Vein endothelial cell (primary cell): ENCODE measurements around the genes OIP5, TMEM62 and CATSPER2.

GRCh38 chr15:41116908-41117211 lies 780 bp upstream of the INO80 start:
- CAGE, long polyA plus RNA = no peak

DNA sequence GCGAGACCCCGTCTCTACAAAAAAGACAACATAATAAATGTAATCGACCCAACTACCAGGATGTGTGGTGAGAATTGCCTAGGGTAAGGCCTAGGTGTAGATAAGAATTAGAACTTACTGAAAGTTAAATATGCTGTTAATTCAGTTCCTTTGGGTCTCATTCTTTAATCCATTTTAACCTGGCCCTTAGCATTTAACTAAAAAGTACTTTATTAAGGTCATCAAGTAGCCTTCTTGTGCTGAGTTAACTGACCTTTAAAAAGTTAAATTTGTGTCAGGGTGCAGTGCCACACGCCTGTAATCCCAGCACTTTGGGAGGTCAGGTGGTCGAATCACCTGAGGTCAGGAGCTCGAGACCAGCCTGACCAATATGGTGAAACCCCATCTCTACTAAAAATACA lies 1.1 kb upstream of the INO80 start:
- CAGE, long polyA plus RNA = no peak

GRCh38 chr15:41332197-41333058 lies at the start of gene OIP5:
TSS of gene OIP5 (minus strand) at chr15:41332591.
- CAGE, long polyA plus RNA = start-site peak on the plus strand at chr15:41332867-41332920, 358 and 83 reads in 2 replicates

DNA sequence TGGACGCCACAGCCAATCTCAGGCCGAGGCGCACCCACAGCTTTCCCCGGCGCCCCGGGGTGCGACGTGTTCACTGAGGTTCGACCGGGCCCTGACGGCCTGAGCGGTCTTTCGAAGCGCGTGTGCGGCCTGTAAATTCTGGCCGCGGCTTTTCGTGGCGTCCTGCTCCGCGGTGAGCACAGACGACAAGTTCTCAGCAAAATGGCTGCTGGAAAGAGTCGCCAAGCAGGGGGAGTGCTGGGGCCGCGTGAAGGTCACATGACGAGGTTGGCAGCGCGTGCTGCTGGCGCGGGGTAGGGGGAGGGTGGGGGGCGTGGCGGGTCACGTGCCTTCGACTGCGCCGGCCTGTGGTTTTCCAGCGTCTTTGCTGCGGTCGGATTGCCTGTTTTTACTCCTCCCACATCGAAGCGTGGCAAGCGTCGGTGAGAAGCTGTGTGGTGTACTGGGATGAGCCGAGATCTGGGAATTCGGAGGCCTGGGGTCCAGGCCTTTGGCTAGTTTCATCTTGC lies 62.8 kb downstream of the TYRO3 start:
- CAGE, long polyA plus RNA = no peak

GRCh38 chr15:41661375-41662263 lies 102.6 kb downstream of the TYRO3 start:
- CAGE, long polyA plus RNA = no peak

DNA sequence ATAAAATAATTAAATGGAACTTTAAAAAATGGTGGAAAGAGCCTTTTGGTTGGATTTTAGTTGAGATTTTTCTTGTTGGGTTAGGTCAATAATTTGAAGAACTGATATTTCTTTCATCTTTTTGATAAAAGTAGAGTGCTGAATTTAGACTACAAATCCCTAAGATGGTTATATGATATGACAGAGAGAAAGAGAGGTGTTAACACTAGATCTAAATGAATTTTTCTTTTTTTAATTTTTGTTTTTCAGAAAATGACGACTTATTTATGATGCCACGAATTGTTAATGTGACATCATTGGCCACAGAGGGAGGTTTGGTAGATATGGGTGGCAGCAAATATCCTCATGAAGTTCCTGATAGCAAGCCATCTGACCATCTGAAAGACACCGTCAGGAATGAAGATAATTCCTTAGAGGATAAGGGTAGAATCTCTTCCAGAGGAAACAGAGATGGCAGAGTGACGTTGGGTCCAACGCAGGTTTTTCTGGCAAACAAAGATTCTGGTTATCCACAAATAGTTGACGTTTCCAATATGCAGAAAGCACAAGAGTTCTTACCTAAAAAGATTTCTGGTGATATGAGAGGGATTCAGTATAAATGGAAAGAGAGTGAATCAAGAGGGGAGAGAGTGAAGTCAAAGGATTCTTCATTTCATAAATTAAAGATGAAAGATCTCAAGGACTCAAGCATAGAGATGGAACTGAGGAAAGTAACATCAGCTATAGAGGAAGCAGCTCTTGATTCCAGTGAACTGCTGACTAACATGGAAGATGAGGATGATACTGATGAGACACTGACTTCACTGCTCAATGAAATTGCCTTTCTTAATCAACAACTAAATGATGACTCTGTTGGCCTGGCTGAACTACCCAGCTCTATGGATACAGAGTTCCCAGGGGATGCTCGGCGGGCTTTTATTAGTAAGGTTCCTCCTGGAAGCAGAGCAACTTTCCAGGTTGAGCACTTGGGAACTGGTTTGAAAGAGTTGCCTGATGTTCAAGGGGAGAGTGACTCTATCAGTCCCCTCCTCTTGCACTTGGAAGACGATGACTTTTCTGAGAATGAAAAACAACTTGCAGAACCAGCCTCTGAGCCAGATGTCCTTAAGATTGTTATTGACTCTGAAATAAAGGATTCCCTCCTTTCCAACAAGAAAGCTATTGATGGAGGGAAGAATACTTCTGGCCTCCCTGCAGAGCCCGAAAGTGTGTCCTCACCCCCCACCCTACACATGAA lies 8.1 kb upstream of the MAPKBP1 start:
- CAGE, long polyA plus RNA = no peak

DNA sequence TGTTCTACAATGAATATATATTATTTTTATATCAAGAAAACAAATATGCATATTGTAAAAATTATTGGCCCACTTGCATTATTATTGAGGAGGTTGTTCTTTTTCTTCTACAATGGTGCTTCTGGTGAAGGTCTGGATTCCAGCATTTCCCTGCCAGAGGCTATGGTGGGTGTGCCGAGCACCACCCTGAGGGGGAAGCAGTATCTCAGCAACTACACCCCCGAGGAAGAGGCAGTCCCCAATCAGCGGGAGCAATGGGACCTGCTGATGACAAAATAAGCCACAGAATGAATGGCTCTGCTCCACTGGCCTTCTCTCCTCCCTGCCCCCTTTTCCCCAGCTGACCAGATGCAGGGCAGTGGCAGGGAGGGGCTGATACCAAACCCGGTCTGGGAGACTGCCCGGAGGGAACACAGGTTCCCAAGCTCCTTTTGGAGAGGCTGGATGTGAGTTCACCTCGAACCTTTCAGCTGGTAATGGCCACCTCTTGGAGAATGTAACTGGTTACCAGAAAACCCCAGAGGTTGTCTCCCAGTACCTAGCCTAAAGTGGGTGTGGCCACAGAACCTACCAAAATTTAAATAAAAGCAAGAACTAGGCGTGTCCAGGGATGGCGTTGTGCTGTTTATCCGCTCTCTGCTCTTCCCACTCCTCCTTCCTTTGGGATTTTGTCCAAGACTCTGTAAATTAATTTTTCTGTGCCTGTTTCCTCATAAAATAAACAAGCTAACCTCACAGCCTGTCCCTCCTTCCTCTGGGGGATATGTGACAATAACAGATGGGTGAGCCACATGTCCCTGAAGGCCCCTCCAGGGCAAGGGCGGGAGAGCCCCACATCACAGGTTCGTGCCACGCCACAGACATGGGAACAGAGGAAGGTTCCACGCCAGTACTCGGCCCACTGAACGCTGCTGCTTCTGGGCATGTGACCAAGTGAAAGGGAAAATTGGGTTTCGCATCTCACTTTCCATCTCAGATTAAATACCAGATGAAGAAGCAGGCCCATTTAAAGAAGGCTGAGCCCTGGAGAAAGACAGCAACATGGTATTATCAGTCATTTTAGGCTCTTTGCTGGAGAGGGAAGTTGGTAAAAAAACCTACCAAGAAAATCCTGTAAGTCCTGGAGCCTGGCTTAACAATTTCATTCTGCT lies 35.1 kb upstream of the SPTBN5 start:
- CAGE, long polyA plus RNA = no peak

DNA sequence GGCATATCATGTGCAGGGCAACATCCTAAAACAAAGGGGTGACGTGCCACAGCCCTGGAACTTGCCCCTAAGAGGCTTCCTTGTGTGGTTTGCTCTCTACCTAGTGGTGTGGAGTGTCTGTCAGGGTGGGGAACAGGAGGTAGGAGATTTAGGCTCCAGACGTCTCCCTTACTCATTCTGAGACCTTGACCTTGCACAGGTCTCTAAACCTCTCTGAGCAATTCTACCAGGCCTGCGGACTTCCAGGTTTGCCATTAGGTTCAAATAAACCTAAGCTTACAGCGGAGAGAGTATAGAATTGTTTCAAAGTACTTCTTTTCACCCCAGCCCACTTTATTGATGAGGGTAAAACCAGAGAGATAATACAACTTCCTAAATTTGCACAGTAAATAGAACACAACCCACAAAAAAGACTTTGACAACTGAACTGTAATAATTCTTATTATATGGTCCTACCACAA lies 25.1 kb downstream of the EHD4 start:
- CAGE, long polyA plus RNA = no peak

GRCh38 chr15:41949676-41950066 lies 22.7 kb downstream of the EHD4 start:
- CAGE, long polyA plus RNA = no peak

- CAGE, long polyA plus RNA = no peak
Observed at GRCh38 chr15:42360499-42360989, 1.2 kb downstream of the CAPN3 start.

DNA sequence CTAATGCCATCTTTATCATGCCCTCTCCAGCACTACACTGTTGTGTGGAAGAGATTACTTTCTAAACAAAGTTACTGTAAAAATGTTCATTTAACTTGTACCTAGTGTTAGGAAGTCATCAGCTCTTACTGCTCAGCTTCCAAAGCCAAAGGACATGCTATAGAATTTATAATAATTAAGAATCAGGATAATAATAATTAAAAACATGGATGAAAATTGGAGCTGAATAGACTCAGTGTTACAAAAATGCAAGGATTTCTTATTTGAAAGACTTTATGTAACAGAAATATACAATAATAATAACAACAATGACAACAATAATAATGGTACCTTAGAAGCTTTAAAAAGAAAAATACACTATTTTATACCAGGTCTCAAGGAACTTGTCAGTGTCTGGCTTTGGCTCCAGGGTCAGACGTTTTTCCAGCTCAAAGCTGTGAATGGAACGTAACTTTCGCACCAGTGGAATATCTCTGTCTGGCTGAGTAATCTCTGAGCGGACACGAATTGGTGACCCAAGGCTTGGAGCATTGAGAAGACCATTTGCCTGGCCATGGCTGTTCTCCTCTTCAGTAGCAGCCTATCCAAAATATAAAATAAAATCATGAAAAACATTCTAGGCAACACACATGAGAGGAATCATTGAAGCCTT lies 39.9 kb upstream of the CDAN1 start:
- CAGE, long polyA plus RNA = no peak

DNA sequence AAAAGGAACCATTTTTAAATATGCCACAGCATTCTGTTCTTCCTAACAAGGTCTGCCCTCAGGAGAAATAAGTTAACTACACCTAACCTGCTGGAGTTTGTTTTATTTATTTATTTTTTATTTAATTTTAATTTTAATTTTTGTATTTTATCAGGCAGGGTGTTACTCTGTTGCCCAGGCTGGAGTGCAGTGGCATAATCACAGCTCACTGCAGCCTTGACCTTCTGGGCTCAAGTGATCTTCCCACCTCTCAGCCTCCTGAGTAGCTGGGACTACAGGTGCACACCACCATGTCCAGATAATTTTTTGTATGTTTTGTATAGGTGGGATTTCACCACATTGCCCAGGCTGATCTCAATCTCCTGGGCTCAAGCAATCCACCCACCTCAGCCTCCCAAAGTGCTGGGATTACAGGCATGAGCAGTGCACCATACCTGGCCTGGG lies 61.6 kb downstream of the TTBK2 start:
- CAGE, long polyA plus RNA = no peak

DNA sequence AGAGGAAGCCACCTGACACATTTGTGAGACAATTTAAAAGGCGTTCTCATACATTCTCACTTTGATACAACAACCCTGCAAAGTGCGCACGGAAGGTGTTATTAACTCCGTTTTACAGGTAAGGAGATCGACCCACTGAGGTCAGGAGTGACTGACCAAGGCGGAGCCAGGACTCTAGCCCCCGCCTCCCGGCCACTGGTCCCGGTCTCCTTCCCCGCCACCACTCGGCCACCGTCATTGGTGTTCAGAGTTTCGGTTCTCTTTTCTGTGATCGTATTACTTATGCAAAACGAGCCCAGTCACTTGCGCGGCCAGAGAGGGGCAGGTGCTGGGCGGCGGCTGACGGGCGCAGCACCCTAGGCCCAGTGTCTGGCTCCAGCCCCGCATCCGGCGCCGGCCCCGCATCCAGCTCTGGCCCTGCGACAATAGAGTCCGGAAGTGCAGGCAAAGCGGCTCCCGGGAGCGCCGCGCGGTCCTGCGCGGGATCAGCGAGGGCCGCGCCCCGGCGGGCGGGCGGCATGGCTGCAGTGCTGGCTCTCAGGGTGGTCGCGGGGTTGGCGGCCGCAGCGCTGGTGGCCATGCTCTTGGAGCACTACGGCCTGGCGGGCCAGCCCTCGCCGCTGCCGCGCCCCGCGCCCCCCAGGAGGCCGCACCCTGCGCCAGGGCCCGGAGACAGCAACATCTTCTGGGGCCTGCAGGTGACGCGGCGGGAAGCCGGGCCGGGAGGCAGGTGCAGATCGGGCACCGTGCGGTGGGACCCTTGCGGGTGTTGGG lies at the start of gene TMEM62:
TSS of gene TMEM62 (plus strand) at position 302 of the 774 bp plus-strand sequence.
- CAGE, long polyA plus RNA = no peak

GRCh38 chr15:43185686-43186303 lies 592 bp downstream of the CCNDBP1 start:
- CAGE, long polyA plus RNA = no peak

GRCh38 chr15:43509535-43509830 lies 7.9 kb upstream of the MAP1A start:
- CAGE, long polyA plus RNA = no peak

- CAGE, long polyA plus RNA = no peak
Observed at GRCh38 chr15:43516013-43516667, 1.3 kb upstream of the MAP1A start.

DNA sequence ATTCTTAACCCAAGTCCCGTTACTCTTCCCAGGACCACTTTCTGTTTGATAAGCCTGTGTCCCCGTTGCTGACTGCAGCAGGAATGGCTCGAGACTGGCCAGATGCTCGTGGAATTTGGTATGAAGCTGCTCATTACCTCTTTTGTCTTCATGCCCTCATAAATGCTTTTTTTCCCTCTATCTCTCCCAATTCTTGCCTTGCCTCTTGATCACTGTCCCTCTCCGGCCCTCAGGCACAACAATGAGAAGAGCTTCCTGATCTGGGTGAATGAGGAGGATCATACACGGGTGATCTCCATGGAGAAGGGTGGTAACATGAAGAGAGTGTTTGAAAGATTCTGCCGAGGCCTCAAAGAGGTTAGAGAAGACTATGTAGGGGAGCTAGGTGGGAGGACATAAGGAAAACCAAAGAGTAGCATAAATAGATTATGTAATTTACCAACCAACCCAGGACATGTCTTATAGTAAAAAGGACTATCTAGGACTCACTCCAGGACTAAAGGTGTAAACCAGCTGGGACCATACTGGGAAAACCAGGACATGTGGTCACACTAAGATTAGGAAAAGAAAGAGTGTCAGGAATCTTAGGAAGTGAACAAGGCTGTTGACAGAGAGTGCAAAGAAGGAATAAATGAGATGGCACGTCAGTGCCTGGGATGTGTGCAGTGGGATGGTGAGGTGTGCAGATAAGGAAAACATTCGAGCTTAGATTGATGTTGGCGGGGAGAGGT lies 2.5 kb downstream of the CKMT1B start:
- CAGE, long polyA plus RNA = no peak

DNA sequence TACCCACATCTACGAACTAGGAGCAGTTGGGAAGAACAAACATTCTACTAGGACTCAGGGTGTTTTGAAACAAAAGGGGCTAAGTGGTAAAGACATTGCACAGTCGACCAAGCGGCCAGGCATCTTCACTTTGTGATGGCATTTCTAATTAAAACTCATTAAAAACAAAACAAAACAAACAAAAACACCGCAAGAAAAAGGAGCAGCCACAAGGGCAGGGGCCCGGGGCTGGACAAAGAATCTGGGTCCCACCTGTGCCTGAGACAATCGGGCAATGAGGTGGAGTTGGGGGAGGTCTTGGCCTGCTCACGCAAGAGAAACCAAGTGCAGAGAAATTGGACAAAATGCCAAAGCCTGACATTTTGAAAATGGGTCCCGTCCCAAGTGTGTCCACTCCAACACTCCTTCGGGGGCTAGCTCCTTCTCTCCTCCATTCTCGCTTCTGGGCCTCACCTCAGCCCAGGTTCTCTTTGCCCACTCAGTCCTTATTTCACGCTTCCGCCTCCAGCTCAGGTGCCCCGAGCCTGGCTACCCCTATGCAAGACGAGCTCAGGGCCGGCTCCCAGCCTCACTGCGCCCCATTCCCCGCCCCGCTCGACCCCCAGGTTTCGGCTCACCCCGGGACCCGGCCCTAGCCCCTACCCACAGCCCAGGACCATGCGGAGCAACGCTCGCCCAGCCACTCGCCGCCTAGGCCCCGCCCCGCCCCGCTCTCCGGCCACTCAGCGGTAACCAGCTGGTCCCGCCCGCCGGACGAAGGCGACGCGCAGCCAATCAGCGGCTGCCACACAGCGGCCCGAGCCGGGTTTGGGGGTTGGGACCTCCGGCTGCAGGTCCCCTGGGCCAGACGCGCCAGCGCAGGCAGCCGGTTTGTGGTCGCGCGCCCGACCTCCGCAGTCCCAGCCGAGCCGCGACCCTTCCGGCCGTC lies at the start of gene CATSPER2:
TSS of gene CATSPER2 (minus strand) at position 669 of the 928 bp plus-strand sequence.
- CAGE, long polyA plus RNA = no peak

DNA sequence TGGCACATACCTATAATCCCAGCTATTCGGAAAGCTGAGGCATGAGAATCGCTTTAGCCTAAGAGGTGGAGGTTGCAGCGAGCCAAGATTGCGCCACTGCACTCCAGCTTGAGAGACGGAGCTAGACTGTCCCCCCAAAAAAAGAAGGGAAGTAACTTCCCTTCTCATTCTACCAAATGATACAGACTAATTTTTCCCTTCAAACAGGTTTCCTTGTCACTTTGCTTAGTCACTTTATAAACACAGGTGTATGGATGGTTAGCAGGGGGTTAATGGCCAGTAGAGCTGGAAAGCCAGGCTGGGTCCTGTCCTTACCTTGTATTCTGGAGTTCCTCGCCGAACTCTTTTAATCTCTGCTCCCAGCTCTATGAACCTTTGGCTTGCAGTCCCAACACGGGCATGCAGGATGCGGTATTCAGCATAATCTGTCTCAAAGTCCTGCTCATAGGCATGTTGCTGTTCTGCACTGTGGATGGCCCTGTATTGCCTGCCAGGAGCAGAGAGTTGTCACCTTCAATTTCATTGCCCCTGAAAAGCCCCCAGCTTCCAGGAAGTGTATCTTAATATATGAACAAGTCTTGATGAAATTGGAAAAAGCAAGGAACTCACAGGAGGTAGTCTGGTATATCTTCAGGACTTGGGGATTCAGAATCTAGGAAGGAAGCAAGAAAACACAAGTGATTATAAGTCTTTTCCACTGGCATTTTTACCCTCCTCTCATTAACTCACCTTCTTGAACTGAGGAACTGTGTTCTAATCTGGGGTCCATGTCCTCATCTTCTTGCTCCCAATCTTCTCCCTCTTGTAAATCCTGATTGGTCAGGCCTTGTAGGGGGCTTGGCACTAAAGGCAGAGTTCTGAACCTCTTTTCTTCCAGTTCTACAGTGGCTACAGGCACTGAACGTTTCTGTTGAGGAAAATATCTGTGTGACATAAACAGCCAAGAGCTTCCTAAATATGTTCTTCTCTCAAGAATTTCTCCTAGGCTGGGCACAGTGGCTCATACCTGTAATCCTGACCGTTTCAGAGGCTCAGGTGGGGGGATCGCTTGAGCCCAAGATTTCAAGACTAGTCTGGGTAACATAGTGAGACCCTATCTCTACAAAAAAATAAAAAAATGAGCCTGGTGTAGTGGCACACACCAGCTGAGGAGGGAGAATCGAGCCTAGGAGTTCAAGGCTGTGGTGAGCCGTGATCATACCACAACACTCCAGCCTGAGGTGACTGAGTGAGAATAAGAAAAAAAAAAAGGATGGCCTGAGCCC lies 2.5 kb downstream of the ELL3 start:
- CAGE, long polyA plus RNA = no peak

DNA sequence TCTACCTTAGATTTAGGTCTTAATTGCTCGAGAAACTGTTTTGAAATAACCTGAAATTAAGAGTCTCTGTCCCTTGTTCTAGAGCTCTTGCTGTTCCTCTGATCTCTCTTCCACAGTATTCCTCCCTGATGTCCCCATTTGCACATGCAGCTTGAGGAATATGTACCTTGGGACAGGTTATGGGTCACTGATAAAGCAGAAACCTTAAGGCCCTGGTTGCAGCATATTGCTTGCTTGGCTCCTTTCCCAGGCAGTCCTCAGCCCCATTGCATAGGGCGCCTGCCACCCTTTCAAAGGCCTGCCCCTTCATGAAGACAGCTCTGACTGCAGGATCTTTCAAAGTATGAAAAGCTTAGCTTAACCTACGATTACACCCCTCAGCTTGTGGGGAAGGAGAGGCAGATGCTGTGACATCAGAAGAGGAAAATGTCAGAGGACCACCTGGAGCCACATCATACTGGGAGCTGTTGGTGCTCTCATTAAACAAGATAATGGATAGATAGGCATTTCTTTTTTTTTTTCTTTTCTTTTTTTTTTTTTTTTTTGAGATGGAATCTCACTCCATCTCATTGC lies 51.7 kb downstream of the WDR76 start:
- CAGE, long polyA plus RNA = no peak